Uterus (tissue), 7 donors: ENCODE results near the genes SPOPL and GTDC1.

- PRO-cap, 4 experiments, result no peak in any of the 4 experiments
- RAMPAGE, long total RNA, 2 experiments, result no peak in any of the 2 experiments
- RRBS, result no CpG with 5 or more reads among the region's 1 CpG
Measured at GRCh38 chr2:138440772-138441366, 60.7 kb upstream of the SPOPL start.

DNA sequence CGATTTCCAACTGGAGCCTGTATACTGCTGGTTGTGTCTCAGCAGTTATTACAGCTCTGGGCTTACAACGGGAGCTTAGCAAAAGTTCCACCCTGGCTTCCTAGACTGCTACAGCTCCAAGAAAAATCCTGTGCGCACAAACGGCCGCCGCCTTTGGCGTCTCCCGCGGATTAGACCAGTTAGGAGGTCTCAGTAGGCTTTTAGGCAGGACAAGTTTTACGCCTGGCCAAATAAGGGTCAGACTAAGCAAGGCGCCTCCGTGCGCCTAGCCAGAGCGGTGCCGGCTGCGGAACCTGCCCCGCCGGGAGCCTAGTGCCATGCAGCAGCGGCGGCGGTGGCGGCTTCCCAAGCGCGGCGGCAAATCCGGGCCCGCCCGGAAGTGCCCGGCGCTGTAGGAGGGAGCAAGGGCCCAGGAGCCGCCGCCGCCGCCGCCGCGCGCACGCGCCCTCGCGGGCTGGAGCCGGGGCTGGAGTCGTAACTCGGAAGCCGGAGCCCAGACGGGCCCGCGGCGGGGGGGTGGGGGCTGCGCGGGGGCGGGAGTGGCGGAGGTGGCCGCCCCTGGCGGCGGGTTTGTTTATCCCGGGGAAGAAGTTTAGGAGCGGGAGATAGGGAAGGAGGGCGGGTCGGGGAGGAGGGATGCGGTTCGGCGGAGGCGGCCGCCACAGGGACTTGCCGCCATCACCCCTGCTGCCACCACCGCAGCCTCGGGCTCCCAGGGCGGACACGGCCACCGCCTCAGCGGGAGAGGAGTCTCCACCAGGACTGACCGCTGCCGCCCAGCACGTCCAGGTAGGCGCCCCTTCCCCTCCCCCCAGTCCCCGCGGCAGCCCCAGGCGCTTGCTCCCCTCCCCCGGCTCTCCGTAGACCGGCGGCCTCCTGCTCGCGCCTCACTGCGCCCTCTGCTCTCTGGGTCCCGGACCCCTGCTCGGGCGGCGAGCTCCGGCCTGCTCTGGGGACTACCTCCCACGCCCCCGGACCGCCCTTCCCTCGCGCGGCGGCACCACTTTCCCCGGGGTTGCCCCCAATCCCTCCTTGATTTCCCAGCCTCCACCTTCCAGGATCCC, at the start of gene SPOPL:
TSS of gene SPOPL (plus strand) at position 440 of the 1,064 bp plus-strand sequence.
- PRO-cap, 4 experiments, result peak in 4 of 4 experiments; most common plus-strand start position 440 of the sequence (in 3); most common minus-strand start position 388 of the sequence (in 3)
- RAMPAGE, long total RNA, 2 experiments, result start-site peak on the plus strand in 1 of 2 experiments, centred at position 642 of the sequence, 72 reads per replicate; start-site peak on the minus strand in 1 of 2 experiments, centred at position 354 of the sequence, 15 reads per replicate
- RRBS, result 2% methylated on average over 43 of the region's 100 CpGs

- PRO-cap, 4 experiments, result no peak in any of the 4 experiments
- RAMPAGE, long total RNA, 2 experiments, result no peak in any of the 2 experiments
- RRBS, result no CpG with 5 or more reads among the region's 5 CpGs
Measured at GRCh38 chr2:143040341-143040745, 88.9 kb upstream of the ARHGAP15 start.

DNA sequence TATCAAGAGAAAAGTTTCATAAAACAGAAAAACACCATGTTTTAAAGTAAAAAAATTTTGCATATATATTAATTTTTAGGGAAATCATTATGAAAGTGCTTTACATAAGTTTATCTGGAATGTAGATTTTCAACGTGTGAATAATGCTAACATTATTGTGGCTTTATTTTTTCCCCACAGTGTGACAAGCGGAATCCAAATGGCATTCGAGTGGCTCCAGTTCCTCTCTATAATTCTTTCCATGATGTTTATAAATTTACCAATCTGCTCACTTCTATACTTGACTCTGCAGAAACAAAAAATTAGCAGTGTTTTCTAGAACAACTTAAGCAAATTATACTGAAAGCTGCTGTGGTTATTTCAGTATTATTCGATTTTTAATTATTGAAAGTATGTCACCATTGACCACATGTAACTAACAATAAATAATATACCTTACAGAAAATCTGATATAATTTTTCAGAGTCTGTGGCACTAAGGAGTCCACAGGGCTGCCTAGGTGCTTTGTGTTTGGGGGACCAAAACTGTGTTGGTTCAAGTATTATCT, 87.3 kb upstream of the ARHGAP15 start:
- PRO-cap, 4 experiments, result no peak in any of the 4 experiments
- RAMPAGE, long total RNA, 2 experiments, result no peak in any of the 2 experiments
- RRBS, result no CpG with 5 or more reads among the region's 4 CpGs

- PRO-cap, 4 experiments, result no peak in any of the 4 experiments
- RAMPAGE, long total RNA, 2 experiments, result no peak in any of the 2 experiments
- RRBS, result no CpG with 5 or more reads among the region's 2 CpGs
Measured at GRCh38 chr2:143569278-143569477, 440.0 kb downstream of the ARHGAP15 start.

DNA sequence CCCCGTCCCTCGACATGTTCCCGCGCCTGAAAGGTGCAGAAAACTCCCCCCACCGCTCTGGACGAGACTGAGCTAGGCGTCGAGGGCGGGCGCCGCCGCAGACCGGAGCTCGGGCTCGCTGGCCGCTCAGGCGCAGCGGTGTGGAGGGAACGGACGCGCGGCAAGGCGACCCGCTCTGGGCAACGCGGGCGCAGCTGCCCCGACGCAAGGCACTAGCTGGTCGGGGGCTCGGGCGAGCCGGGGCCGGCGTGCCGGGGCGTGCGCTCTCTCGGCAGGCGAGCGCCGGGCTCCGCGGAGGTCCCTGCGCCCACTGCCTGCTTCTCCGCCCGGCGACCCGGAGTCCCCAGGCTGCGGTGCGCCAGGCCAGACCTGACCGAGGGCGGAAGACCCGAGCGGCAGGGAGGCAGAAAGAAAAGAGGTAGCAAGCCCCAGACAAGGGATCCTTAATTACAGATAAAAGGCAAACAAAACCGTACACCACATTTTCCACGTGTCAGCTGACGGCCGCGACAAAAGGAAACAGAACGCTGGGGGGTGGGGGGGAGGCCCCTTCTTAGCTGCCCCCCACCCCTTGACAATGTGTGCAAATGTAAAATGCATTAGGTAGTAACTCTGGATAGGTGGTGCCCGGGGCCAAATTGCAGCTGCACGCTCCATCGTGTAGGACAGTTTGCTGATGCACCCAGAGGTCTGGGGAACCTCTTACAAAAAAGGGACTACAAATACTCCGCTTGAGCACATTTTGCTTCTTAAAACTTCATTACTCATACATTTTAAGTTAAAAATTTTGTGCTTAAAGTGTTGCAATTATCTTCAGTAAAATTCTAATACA, 394.9 kb downstream of the GTDC1 start:
- PRO-cap, 4 experiments, result peak in 3 of 4 experiments; most common plus-strand start position 129 of the sequence (in 3); most common minus-strand start position 675 of the sequence (in 1)
- RAMPAGE, long total RNA, 2 experiments, result no peak in any of the 2 experiments
- RRBS, result 3% methylated on average over 6 of the region's 65 CpGs

DNA sequence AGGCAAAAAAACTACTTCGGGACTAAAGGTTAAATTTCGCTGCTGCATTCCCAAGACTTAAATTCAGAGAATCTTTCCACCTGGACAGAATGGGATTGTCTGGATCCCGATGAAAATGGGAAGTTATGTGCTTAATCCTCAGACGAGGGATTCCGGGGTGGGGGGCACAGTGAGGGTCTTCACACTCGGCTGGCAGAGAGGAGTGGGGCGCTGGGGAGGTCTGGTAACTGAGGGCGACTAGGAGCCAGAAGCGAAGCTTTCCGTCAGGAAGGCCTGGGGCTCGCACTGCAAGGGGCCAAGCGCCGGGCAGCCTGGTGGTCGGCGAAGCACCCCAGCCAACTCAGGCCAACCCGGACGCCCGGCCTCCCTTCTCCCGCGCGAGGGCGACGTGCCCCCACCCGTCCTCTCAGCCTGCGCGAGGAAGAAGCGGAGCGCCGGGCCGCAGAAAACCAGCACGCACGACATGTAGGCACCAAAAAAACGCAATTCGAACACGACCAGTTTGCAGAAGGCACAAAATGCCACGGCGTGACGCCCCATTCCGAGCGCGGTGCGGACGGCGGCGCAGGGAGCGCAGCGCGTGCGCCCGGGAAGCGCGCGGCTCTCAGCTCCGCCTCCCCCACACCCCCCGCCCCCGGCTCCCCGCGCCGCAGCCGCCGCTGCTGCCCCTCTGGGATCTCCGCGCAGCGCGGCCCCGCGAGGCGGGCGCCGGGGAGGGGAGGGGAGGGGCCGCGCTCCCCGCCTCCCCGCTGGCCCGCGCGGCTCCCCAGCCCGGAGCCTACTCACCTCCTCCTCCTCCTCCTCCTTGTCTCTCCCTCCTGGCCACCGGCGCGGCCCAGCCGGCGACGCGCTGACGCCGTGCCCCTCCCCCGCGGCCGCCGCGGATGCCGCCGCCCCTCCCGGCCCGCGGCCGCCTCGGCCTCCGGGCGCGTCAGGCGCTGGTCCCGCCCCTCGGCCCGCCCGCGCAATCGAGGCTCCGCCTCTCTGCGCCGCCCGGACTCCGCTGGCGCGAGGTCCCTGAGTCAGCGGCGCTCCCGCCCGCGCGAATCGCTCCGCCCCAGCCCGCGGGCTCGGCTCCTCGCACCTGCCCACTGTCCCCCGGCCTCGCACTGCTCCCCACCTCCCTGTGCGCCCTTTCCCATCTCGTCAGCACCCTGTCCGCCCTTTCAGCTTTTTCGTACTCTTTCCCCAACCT, at the start of gene GTDC1:
TSS of gene GTDC1 (minus strand) at position 860 of the 1,195 bp plus-strand sequence.
- PRO-cap, 4 experiments, result peak in 4 of 4 experiments; most common plus-strand start position 675 of the sequence (in 3); most common minus-strand start position 784 of the sequence (in 4)
- RAMPAGE, long total RNA, 2 experiments, result start-site peak on the minus strand in 1 of 2 experiments, centred at position 854 of the sequence, 69 reads per replicate
- RRBS, result 2% methylated on average over 81 of the region's 134 CpGs

GRCh38 chr2:144332848-144333306, 565 bp upstream of the GTDC1 start:
- PRO-cap, 4 experiments, result no peak in any of the 4 experiments
- RAMPAGE, long total RNA, 2 experiments, result no peak in any of the 2 experiments
- RRBS, result 25% methylated on average over 4 of the region's 17 CpGs

DNA sequence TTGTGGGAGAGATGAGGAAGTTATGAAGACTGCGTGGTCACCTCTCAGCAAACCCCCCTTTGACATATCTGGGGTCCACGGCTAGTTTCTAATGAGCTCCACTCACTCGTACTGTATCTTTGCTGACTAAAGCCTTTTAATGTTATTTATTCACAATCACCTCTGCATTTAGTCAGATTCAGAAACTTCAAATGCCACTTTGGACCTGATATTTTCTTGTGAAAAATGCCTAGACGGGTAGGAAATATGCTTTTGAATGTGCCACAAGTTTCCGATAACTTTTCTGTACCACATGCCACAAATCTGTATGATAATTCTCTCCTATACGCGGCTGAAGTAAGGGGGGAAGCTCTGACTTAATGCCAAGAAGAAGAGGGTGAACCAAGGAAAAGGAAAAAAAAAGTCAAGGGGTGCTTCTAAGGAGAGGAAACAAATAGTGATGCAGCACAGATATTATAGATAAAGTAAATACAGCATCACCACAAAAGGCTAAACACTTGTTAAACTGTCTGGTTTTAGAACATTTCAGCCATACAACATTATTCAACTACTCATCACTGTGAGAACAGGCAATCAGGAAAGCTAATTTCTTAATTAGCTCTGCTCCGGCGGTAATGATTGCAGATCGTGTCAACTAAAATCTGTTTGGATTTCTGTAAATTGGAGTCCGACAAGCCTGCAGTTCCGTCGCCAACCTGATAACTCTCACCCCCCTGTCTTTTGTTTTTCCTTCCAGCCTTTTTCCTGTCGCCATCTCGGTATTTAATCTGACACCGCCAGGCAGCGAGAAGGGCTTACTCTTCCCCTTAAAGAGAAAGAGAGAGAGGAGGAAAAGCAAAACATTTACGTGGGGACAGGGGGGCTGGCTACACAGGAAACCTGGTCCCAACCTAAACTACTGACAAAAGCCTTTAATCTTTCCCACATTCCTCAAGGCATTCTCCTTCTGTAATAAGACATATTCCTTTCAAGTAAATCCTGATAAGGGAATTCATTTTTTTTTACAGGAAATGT, 67.6 kb downstream of the ZEB2 start:
- PRO-cap, 4 experiments, result no peak in any of the 4 experiments
- RAMPAGE, long total RNA, 2 experiments, result no peak in any of the 2 experiments
- RRBS, result no CpG with 5 or more reads among the region's 18 CpGs

DNA sequence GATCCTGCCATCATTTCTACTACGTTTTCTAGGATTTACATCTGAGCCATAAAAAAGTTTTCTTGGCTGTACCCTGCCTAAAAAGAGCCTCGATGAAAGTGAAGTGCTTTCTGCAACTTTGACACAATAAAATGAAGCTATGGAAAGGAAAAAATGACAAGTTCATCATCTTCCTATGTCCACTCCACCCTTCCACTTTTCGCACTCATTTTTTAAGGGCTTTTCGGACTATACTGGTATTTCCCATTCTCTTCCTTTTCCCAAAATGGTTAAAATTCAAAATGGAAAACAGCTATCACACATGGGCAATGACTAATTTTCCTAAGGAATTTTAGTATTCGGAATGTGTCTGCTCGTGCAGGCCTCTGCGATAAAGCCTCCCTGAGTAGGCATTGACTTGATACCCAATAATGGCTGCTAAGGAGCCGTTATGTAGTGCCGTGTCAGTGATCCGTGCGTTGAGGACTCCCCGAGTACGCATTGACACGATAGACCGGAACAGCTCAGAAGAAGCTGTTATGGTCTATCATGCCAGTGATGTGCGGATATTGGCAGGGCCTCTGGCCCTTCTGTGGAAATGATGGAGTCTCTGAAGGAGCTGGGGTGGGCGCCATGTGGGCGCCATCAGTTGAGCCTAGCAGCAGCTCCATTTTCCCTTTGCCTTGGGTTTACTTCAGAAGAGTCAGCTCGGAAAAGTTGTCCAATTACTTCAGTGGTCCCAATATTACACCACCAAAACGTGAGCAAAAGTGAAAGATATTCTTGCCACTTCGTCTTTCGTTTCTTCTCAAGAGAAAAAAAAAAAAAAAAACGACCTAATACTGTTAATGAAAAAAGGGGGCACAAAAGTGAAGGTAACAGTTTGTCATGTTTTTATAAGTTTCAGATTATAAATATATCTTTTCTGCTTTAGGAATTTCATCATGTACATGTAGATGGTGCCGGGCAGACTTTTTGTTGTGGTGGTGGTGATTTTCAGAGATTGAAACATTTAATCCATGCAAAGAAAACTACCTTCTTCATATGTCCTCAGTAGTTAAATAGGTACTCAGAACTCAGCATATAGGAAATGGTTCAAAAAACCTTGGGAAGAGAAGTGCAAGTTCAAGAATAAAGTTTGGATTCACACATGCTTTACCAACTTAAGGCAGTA, 29.0 kb downstream of the ZEB2 start:
- PRO-cap, 4 experiments, result no peak in any of the 4 experiments
- RAMPAGE, long total RNA, 2 experiments, result start-site peak on the minus strand in 1 of 2 experiments, centred at position 923 of the sequence, 12 reads per replicate
- RRBS, result no CpG with 5 or more reads among the region's 24 CpGs

- PRO-cap, 4 experiments, result no peak in any of the 4 experiments
- RAMPAGE, long total RNA, 2 experiments, result no peak in any of the 2 experiments
- RRBS, result no CpG with 5 or more reads among the region's 9 CpGs
Measured at GRCh38 chr2:144498104-144498726, 21.7 kb downstream of the ZEB2 start.

DNA sequence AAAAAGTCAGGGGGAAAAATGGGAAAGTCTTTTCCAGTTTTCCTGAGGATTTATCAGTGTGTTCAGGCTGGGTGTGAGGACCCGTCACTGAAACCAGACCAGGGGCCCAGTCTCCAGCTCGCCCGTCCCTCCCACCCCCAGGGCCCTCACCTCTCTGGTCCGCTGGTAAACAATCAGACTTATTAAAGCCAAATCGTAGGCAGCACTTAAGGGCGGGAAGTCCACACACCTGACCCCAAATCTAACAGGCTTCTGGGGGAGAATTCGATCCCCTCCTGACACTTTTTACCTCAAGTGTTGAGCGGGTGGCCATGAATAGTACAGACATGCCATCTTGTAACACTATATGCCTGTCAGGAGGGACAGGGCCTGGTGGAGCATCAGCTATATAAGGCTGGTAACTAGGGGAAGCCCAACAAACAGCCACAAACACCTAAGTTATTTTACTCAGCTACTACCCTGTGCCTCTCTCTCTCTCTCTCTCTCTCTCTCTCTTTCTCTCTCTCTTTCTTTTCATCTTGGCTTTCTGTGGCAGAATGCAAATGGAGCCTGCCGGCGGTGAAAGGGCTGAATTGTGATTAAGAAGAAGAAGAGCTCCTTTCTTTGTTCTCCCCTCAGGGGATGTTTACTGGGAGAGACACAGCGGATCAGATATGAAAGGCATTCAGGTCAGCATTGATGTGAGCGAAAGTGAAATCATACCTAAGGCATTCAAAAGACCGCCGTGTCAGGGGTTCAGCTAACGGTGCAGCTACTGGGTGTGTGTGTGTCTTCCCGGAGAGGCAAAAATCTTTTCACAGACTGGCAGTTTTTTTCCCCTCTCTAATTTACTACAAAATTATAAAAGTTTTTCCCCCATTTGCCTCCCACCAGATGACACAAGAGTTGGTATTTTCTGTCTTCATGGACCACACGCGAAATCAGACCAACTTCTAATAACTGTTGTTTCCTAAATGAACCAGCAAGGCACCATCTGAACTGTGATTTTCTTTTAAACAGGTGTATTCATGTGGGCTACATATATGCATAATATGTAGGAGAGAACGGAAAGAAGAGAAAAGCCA, 9.4 kb downstream of the ZEB2 start:
- PRO-cap, 4 experiments, result no peak in any of the 4 experiments
- RAMPAGE, long total RNA, 2 experiments, result no peak in any of the 2 experiments
- RRBS, result no CpG with 5 or more reads among the region's 19 CpGs

DNA sequence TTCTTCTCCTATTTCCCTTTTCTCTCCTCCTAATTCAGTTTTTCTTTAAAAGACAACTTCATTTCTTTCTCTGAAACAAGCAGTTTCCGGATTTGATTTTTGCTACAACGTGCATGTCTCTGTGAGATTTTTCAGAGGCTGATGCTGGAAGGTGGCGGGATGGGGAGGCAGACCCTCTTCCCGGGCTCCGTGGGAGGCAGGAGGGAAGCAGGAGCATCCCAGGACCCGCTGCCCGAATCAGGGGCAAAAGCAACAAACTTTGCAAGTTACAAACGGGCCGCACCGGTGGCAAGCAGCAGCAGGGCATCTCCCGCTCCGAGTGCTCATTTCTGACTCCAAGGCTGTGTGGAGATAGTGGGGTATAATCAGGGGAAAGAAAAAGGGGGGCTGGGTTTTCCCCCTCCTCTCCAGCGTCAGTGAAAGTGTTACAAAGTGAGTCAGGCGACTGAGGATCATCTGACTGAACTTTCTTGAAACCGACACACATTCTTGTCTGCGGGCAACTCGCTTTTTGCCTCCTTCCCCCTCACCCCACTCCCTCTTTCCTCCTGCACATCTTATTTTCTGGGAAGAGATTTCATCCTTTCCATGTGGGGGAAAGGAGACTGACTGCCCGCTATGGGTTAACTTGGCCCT, 6.3 kb downstream of the ZEB2 start:
- PRO-cap, 4 experiments, result peak in 4 of 4 experiments; most common plus-strand start position 455 of the sequence (in 3); most common minus-strand start position 337 of the sequence (in 2)
- RAMPAGE, long total RNA, 2 experiments, result no peak in any of the 2 experiments
- RRBS, result 43% methylated on average over 8 of the region's 18 CpGs

- PRO-cap, 4 experiments, result no peak in any of the 4 experiments
- RAMPAGE, long total RNA, 2 experiments, result no peak in any of the 2 experiments
- RRBS, result no CpG with 5 or more reads among the region's 5 CpGs
Measured at GRCh38 chr2:145411373-145411919, 891.5 kb upstream of the ZEB2 start.

DNA sequence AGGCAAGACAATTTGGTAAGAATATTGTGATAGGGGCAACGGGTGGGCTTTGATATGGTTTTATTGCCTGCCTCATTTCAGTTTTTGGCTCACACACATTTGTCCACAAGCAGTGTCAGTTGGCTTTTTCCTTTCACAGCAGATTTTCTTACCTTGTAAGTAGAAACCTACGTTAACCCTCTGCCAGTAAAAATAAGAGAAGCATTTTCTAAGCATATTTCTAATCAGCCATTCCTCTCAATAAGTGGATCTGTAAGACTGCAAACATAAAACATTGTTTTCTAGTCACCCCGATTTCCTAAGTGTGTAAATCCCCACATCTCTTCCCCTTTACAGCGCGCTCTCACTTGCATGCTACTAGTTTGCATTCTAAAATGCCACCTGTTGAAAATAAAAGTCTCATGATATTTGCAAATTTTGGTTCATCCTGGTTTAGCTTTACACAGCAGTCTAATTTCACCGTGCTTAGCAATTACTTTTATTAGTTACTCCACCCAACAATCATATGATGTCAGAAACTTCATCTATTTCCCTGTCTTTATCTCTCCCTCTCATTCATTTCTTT, 1230.6 kb upstream of the ZEB2 start:
- PRO-cap, 4 experiments, result no peak in any of the 4 experiments
- RAMPAGE, long total RNA, 2 experiments, result no peak in any of the 2 experiments
- RRBS, result no CpG with 5 or more reads among the region's 6 CpGs

DNA sequence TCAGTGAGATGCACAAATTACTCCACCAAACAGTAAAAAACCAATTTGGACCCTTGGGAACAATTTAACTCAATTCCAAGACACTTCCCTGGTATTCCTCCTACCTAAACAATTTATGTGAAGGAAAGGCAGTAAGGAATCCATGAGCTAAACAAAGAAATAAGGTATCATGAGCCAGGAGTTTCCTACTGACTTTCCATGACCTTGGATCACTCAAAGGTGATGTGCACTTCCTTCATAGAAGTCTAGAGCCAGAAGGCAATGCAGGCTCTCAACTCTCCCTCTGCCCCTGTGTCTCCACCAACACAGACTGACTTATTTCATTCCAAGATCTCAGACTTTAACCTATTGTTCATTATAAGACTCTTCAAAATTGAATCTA, 230.6 kb upstream of the ACVR2A start:
- PRO-cap, 4 experiments, result no peak in any of the 4 experiments
- RAMPAGE, long total RNA, 2 experiments, result no peak in any of the 2 experiments

DNA sequence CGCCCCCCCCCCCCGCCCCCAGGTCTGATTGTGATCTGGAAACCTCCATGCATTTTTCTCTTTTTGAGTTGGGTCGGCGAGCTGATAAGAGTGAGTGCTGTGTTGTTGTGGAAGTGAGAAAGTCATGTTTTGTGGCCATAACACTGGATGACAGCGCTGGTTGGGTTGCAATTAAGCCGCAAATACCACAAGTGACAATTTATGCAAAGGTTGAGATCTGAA, 429 bp downstream of the ACVR2A start:
- PRO-cap, 4 experiments, result peak in 2 of 4 experiments; most common plus-strand start position 61 of the sequence (in 2)
- RAMPAGE, long total RNA, 2 experiments, result no peak in any of the 2 experiments
- RRBS, result no CpG with 5 or more reads among the region's 6 CpGs

GRCh38 chr2:147925569-147926340, 80.9 kb downstream of the ACVR2A start:
- PRO-cap, 4 experiments, result no peak in any of the 4 experiments
- RAMPAGE, long total RNA, 2 experiments, result no peak in any of the 2 experiments
- RRBS, result no CpG with 5 or more reads among the region's 1 CpG

- PRO-cap, 4 experiments, result no peak in any of the 4 experiments
- RAMPAGE, long total RNA, 2 experiments, result no peak in any of the 2 experiments
- RRBS, result no CpG with 5 or more reads among the region's 5 CpGs
Measured at GRCh38 chr2:147926646-147927639, 82.1 kb downstream of the ACVR2A start.

DNA sequence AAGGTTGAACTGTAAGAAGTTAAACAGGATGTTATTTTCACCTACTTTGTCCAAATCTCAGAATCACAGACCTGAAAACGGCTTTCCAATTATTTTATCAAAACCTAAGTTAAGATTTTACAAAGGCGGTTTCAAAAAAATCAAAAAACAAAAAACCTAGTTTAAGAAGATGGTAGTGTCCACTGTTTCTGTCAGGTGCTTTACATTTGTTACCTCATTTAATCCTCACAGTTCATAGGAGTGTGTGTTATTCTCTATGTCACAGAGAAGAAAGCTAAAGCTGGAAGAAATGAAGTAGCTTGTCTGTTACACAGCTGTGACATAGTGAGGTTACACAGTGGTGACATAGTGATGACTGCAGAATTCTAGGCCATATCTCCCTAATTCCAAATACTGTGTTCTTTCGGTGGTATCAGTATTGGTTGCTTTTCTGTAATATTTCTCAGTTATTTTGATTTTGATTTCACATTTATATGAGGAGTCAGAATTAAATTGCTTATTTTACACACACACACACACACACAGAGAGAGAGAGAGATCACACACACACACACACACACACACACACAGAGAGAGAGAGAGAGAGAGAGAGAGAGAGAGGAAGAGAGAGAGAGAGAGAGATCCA, 81.4 kb downstream of the MBD5 start:
- PRO-cap, 4 experiments, result no peak in any of the 4 experiments
- RAMPAGE, long total RNA, 2 experiments, result no peak in any of the 2 experiments
- RRBS, result no CpG with 5 or more reads among the region's 3 CpGs